Hematopoietic multipotent progenitor cell (in vitro differentiated cells): ENCODE results near the gene LEFTY1.

DNA sequence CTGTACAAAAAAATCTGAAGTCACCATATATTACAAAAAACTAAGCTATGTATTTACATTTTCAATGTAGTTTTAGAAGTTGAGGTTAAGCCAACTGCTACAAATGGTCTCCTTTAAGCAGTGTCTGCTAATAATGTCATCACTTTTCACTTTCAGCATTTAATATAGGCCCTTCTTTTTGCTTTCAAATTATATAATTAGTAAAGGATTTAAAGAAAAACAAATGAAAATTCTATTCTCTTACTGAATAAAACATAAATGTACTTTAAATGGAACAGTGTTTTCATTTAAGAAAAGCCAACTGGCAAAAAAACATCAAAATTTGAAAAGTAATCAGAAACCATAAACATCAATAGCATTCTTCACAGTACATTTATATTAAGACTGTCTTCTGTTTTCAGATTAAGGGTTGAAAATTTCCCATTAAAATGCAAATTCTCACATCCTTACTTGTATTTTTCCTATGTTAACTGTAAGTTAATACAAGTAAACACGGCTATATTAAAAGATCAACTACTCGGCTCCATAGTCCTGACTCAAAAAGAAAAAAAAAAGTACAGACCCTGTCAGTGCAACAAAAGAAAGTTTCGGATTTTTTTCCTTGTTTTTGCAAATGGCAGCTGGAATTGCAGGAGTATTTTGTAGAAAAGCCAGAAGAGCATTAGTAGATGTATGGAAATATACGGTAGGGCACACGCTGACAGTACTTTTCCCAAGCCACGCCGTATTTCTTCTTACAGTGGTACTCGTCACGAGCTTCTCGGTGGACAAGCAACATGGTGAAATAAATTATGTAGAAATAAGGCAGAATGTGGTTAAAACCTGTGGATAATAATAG lies 25.0 kb downstream of the LBR start:
- CAGE, long polyA plus RNA: no peak

GRCh38 chr1:225426434-225426889 lies 1.4 kb downstream of the LBR start:
- CAGE, long polyA plus RNA: no peak

- CAGE, long polyA plus RNA: no peak
Observed at GRCh38 chr1:225466946-225468156, 39.5 kb upstream of the LBR start.

DNA sequence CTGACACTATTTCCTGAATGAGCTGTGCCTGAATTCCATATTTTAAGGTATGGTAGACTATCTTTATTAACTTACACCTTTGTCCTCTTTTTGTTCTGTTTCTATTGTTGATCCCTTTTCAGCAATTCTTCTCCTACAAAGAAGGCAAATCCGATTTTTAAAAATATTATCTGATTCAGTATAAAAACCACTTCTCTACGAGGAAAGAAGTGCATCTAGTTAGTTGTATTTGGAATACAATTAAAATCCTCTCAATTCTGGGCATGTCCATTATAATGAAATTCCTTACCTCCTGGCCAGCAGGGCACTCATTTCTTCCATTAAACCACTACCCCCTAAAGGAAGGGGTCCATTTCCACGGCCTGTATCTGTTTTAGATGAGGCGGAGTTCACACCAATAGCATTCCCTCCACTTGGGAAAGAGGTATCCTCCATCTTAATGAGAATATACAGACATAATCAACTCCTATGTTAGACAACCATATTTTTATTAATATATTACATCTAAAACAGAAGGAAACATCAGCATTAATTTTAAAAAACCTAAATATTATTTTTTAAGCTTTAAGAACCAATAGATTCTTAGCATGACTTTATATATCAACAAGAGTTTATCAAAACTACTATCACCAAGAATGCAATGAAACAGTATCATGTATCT lies 84.9 kb upstream of the LBR start:
- CAGE, long polyA plus RNA: no peak

DNA sequence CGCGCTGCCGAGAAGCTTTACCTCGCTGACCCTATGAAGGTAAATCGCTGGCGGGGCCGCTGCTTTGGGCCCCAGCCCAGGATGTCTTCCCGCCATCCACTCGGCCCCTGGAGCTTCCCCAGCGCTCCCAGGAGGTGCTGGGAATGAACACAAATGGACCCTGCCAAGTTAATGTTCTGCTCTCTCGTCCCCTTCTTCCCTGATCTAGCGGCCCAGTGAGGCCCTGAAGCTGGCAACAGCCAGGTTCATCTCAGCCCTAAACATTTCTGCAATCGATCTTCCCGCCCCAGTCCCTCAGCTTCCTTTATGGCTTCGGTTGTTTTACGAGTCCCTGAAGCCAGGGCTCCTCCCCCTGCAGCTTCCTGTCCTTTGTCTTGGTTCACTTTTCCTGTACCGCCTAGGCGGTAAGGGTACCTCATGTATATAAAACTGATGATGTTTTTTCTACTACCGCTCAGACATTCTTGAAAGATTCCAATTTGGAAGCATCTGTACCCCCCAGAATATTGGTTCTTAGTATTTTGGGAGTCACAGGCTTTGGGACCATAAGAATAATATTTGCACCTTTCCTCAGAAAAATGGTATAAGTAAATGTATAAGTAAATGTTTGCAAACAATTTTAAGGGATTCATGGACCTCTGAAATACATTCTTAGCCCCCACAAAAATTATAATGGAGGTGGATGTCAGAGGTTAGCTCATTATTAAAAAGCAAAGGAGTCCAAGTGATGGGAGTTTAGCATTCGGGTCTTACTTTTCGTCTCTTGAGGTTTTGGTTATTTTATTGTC lies 542 bp downstream of the SRP9 start:
- CAGE, long polyA plus RNA: no peak

- CAGE, long polyA plus RNA: no peak
Observed at GRCh38 chr1:225888799-225889595, at the start of gene LEFTY1. TSS of gene LEFTY1 (minus strand) at chr1:225889146.

DNA sequence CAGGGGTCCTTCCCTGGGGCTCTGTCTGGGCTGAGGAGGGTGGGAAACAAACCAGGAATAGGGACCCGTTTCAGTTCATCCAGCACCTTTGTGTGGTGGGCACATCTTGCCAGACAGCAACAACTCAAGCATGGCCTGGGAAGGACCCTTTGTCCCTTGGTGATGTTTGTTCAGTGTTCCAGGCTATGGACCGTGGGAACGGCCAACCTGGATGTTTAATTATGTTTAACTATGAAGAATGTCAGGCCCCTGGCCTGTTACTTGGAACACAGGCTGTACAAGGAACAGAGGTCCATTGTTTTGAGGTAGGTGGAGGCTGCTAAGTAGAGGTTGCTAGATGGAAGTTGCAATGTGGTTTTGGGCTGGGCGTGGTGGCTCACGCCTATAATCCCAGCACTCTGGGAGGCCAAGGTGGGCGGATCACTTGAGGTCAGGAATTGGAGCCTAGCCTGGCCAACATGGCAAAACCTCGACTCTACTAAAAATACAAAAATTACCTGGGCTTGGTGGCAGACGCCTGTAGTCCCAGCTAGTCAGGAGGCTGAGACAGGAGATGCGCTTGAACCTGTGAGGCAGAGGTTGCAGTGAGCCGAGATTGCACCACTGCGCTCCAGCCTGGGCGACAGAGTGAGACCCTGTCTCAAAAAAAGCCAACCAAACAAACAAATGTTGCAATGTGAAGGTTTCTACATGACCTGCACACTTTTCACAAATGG lies 2.3 kb upstream of the LEFTY1 start:
- CAGE, long polyA plus RNA: no peak

GRCh38 chr1:225908694-225909218 lies 15.3 kb downstream of the PYCR2 start:
- CAGE, long polyA plus RNA: no peak

- CAGE, long polyA plus RNA: no peak
Observed at GRCh38 chr1:226000743-226001164, 1.6 kb upstream of the SDE2 start.

- CAGE, long polyA plus RNA: no peak
Observed at GRCh38 chr1:226061320-226061740, 1.2 kb upstream of the H3-3A start.

DNA sequence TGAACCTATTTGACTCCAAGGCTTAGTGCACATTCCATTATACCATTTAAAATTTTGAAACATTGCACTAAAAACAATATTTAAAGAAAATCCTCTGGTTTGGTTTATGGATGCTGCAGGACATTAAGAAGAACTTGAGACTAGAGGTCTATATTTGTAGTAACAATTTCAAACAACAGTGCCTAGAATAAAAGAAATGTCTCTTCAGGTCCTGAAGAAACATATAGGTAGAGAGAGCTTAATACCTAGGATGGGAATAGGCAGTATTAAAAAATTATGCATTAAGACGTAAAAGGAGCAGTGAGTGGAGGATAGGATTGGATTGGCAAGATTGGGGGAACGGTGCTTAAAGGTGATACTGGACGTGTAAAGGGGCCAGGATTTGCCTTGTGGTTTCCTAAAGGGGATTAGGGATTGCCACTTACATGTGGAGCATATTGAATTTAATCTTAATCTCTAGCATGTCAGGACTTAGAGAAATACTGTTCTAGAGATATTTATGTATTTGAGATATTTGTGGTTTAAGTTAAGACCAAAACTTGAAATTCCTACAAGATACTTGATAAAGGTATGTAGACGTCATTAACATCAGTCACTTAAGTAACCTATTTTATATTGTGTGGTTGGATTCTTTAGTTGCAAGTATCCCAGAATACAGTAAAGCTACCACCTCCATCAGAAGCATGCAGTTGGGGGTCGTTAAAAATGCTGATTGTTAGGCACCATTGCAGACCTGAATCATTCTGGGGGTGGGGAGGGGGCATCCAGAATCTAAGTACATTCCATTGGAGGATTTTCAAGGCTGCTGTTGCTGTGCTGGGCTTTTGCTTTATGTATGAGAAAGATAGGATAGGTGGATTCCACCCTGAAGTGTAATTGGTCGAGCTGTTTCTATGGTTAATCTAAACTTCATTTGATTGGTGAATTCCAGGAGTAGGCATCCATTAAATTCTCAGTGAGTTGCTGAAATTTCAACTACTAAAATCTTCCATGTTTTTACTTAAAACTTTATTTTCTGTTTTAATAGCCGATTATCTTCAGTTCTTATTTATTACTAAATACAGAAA lies 3.8 kb downstream of the H3-3A start:
- CAGE, long polyA plus RNA: no peak

- CAGE, long polyA plus RNA: no peak
Observed at GRCh38 chr1:226072405-226073071, 10.0 kb downstream of the H3-3A start.

DNA sequence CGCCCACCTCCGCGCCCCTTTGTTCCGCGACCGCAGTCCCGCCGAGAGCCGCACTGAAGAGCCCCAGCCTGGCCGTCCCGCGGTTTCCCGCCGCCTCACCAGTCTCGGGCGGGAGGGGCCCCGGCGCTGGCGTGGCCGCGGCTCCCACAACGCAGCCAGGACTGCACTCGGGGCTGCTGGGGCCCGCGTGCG lies 59.4 kb downstream of the H3-3A start:
- CAGE, long polyA plus RNA: no peak

GRCh38 chr1:226153365-226154255 lies 32.9 kb downstream of the ACBD3 start:
- CAGE, long polyA plus RNA: no peak

DNA sequence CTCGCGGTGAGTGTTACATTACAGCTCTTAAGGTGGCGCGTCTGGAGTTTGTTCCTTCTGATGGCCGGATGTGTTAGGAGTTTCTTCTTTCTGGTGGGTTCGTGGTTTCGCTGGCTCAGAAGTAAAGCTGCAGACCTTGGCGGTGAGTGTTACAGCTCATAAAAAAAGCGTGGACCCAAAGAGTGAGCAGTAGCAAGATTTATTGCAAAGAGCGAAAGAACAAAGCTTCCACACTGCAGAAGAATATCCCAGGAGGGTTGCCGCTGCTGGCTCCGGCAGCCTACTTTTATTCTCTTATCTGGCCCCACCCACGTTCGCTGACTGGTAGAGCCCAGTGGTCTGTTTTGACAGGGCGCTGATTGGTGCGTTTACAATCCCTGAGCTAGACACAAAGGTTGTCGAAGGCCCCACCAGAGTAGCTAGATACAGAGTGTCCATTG lies 17.8 kb upstream of the PARP1 start:
- CAGE, long polyA plus RNA: no peak

- CAGE, long polyA plus RNA: no peak
Observed at GRCh38 chr1:226634597-226635192, 86.1 kb downstream of the STUM start.

- CAGE, long polyA plus RNA: no peak
Observed at GRCh38 chr1:226660188-226661289, 78.5 kb downstream of the ITPKB start.

DNA sequence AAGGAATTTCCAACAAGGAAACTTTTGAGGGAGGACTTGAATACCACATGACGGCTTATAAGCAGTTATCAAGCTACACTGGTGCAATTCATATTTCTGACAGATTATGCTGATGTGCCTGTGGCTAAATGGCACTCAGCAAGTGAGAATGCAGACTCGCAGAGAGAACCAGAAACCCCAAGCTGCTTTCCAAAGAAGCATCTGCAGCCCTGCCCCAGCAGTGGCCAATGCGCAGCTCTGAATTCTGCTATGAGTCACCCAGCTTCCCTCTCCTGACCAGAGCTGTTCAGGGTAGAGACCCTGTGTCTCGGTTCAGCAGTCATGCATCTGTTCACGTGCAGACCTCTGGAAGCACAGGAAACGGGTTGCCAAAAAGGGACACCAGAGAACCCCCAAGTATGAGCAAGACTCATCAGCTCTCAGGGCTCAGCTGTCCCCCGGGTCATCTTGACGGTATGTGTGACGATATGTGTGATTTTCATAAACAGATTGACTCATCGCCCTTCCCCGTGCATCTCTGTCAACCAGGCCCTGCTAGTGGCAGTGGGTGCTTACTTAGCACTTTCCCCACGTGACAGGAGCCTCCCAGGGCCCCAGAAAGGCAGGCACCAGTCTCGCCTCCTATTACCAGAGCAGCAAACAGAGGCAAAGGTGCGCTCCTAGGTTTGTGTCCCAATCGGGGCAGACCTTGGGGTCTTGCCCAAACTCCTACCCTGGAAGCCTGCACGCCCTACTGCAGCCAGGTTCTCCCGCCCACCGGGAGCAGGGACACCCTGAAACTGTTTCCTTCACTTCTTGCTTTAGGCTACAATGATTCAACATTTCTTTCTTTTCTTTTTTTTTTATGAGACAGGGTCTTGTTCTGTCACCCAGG lies 76.2 kb downstream of the ITPKB start:
- CAGE, long polyA plus RNA: no peak

DNA sequence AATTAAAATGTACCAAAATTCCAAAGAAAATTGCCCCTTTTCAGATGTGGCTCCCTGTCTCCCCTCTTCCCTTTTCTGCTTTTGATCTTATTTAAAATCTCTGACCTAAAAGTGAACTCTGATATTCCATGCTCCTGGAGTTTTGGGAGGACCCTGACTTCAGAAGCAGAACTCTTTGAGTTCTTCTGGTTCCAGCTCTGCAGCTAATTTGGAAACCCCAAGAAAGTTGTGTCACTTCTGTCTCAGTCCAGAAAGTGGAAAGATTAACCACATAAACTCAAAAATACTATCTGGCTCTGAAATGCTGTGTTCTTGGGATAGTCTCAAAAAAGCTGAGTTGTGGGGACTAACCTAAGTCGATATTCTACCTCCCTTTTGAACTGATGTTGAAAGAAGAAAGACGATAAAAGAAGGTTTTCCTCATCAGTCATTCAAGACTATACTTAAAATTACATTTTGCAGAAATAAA lies 59.8 kb downstream of the ITPKB start:
- CAGE, long polyA plus RNA: no peak

DNA sequence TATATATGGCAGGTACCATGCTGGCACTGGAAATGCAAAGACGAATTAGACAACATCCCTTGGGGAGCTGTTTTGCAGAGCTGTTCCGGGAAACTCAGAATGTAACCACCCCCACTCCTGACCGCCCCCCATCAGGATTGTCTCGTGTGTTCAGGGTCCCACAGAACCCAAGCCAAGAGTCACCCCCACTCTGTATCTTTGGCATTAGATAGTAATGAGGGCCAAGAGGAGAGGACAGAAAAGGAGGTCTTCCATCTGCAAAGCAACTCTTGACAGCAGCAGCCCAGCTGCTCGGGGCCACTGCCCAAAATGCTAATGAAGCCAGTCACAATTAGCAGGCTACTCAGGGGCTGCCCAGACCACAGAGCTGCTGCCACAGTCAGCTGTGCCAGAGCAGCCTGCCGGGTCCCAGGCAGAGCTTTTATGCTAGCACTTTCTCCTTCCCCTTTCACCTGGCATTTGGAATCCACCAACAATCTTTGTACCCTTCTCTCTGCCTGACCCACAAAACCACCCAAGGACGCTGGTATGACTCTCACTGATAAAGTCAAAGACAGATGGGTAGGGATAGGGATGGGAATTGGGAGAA lies 50.7 kb downstream of the ITPKB start:
- CAGE, long polyA plus RNA: no peak